Measurements from ENCODE around the genes TBCK, SEC24B and NEUROG2.

DNA sequence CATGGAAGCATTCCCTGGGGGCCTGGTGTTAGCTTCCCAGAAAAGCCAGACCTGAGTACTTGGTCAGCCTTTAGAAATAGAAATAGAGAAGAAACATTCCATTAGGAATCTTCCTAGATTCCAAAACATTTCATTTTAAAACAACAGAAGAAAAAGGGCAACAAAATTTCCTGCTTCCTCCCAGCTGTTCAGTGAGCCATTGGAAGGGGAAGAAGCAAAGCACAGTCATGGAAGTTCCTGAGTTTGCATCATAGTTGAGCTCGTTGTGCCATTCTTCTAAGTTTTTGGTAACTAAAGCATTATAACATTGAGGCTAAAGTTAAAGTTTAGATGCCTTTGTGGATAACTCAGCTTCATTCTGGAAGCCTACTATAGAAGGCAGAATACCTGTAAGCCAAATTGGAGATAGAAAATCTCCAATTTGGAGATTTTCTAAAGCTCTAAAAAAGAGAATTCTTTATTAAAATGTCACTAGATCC is 83.6 kb downstream of the NPNT start:
- RRBS, result no CpG with 5 or more reads among the region's 1 CpG

DNA sequence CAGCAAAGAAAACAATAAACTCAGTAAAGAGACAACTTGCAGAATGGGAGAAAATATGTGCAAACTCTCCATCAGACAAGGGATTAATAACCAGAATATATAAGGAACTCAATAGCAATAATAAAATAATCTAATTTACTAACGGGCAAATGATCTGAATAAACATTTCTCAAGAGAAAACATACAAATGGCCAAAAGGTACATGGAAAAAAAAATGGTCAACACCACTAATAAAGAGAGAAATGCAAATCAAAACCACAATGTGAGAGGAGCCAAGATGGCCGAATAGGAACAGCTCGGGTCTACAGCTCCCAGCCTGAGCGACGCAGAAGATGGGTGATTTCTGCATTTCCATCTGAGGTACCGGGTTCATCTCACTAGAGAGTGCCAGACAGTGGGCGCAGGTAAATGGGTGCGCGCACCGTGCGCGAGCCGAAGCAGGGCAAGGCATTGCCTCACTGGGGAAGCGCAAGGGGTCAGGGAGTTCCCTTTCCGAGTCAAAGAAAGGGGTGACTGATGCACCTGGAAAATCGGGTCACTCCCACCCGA is 196.2 kb downstream of the TBCK start:
- RRBS, result no CpG with 5 or more reads among the region's 17 CpGs

DNA sequence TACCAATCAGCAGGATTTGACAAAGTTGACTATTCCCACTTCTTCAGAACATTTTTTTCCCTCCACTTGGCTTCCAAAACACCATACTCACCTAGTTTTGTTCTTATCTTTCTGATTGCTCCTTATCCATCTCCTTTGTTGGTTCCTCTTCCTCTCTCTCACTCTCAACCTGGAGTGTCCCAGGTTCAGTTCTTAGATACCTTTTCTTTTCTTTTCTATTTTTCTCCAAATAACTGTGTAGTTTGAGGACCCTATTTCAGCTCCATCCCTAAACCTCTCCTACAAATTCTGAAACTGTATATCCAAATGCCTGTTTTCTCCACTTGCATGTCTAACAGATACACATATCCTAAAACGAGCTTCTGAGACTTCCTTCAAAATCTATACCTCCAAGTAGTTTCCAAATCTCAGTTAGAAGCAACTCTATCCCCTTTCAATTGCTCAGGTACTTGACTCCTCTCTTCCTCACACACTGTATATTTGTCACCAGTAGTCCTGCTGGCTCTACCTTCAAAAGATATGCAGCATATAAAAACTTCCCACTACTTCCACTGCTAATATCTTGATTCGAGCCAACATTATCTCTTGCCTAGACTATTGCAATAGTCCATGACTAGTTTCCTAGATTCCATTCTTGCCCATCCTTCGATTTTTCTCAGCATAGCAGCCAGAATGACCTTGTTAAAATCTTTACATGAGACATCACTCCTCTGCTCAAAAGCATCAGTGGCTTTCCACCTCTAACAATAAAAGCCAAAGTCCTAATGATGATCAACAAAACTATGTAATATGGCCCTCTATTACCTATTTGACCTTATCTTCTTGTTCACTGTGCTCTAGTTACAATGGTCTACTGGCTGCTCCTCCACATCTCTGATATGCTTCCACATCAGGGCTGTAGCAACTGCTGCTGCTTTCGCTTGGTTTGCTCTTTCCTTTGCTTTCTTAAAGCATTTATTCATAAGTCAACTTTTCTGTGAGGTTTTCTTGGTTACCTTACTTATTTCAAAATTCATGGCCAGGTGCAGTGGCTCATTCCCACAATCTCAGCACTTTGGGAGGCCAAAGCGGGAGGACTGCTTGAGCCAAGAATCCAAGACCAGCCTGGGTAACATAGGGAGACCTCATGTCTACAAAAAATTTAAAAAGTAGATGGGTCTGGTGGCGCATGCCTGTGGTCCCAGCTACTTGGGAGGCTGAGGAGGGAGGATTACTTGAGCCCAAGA is 116.4 kb downstream of the TBCK start:
- RRBS, result no CpG with 5 or more reads among the region's 6 CpGs

GRCh38 chr4:106315856-106316671 is at the start of gene TBCK:
Gene TBCK (minus strand): TSS chr4:106316209.
- RRBS, result 1% methylated on average over 7 of the region's 44 CpGs

DNA sequence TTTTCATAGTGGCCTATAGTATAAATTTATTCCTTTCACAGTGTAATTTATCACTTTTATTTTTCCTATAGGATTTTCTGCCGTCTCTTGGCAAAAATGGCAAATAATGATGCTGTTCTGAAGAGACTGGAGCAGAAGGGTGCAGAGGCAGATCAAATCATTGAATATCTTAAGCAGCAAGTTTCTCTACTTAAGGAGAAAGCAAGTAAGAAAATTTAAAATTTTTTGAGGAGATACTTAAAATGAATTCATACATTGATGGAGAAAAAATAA is 8.5 kb downstream of the AIMP1 start:
- RRBS, result no CpG with 5 or more reads among the region's 1 CpG

DNA sequence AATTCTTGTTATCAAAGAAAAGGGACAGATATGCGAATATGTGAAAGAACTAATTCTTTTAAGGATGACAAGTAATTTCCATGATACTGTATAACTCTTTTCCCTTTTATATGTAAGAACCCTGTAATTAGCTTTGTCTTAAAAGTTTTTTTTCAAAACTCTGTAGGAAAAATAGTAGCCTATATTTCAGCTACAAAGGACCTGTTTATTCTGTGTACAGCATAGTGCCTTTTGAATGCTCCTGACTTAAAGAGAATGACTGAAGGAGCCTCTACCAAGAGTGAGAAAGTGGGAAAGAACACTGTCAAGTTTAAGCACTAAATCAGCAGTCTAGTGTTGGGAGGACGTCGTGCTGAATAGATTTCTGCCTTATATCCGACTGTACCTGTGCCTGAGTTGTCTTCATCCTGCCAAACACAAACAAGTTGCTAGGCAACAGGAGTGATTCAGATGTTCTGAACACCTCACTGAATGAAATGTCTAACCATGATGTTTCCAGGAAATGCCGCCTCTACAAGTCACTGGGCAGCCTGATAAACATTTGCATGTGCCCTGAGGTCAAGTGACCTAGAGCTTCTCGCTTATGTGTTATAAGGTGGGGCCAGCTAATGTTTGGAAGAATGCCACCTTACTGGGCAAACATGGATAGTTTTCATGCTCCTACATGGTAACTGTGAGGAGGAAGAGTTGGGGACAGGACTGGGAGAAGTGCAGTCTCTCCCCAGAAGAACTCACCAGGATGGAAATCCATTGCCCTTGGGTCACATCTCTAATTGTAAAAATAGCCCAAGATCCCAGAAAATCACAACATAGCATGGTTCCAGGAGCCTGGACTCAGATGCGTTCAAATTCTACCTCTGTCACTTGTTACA is 37.9 kb downstream of the SGMS2 start:
- RRBS, result no CpG with 5 or more reads among the region's 7 CpGs

DNA sequence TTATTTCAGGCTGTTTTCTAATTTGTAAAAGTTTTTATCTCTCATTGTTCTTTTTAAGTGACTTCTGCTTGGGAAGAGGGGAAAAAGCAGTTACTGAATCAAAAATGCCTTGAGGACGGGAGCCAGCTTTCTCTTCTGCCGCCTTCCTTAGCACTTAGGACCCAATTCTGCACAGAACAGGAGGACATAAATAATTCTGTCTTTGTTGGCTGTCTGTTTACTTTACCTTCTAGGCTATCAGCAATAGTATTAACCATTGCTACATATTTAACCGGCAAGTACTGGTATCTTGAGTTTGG is 46.6 kb downstream of the SGMS2 start:
- RRBS, result no CpG with 5 or more reads among the region's 3 CpGs

DNA sequence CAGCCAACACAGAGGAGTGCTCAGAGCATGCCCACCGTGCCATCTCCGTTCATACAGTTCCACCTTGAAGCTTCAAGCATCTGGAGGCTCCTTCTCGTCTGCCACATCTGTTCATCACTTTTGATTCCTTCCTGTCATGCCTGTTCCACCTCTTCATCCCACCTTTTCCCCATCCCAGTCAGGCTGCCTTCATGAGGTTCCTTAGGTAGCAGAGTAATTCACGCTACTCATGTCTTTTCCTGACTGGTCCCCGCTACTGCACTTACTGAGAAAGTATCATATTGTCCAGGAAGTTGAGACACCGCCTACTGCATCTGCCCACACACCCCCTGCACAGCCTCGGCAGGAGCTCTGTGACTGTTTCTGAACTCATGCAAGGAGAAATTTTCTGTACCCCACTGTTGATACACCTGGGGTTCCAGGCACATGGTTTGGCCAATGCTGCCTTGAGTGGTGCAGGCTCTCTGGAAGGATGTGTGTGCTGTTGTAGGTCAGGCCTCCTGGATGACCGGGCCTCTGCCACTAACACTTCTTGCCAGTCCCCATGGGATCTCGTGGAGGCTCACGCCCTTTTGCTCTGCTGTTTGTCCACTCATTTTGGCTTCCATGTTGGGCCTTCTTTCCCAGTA is 39.6 kb downstream of the HADH start:
- RRBS, result no CpG with 5 or more reads among the region's 10 CpGs

- RRBS, result no CpG with 5 or more reads among the region's 5 CpGs
Observed at GRCh38 chr4:108045563-108046273, 56.0 kb downstream of the HADH start.

DNA sequence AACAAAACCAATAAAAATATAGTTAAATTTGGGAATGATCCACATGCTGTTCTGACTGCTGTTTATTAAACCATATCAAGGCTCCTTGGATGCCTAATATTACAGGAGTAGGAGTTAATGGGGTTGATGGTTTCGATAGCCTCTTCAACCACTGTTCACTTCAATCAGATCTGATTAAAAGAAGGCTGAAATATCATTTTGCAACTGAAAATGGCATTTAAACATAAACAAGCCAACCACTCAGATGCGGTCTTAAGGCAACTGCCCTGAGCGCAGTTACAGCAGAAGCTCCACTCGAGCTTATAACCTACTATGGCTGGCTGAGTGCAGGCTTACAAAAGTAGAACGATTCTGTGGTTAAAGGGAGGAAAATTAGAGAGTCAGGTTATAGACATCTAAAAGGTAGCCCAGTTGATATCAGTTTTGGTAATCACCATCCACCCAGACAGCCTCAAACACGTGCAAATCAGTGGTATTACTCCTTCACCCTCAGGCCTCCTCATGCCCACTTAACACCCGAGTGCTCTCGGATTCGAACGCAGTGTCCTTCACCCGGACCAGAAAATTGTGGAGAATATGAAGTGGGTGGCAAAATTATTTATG is 3.2 kb downstream of the LEF1 start:
- RRBS, result no CpG with 5 or more reads among the region's 11 CpGs

DNA sequence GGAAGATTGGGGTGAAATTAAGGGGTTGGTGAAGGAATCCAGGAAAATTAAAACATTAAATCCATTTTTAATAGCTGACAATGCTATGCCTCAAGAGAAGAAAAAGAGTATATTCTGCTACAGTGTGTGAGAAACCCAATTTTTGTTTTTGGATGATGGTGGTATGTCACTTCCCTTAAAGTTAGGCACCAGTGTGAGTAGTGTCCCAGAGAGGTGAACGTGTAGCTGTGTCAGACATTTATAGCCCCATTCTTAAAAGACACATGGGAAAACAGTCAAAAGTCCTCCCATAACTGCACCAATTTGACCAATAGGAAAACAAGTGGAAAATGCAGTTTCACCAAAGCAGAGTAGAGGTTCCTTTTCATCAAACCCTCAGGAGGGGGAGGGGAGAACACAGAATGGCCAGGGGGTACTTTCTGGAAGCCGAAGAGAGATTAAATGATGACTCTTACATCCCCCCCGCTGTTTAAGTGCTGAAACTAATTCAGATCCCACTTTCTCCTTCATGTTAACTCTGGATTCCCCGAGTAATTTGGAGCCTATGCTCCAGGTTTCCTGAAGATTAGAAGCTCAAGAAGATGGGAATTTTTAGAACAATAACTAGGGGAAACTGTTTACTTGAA is 1.9 kb upstream of the LEF1 start:
- RRBS, result no CpG with 5 or more reads among the region's 4 CpGs

- RRBS, result no CpG with 5 or more reads among the region's 2 CpGs
Observed at GRCh38 chr4:108209369-108210036, 40.8 kb upstream of the LEF1 start.

DNA sequence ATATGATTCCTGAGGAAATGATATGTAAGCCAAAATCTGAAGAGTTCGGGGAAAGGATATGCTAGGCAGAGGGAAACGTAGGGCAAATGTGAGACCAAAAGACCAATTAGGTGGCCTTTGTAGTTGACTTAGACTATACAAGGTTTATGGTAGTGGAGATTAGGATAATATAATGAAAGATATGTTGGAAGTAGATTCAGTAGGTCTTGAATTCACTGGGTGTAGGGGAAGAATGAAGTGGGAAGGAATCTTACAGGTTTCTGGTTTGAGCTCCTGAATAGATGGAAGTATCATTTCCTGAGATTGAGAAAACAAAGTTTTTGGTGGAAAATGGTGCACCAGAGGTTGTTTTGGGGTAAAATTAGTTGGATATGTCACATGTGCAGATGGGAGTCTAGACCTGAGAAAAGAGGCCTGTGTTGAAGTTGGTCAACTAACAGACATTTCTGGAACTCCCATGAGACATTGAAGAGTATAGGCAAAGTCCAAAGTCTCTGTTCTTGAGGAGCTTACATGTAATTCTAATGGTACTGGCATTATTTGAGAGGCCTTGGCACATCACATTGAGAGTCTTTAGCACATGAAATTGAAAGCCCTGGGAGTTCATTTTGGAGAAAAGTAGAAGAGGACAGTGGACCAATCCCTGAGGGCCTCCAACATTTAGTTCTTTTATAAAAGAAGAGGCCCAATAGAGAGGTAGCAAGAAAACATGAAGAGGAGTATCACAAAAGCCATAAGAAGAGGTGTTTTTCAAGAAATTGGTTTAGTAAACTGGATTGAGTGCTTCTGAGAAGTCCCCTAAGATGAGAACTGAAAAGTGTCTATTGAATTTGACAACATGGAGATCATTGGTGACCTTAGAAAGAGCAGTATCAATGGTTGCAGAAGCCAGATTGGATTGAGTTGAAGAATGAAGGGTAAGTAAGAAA is 3.2 kb downstream of the OSTC start:
- RRBS, result no CpG with 5 or more reads among the region's 2 CpGs

- RRBS, result 1% methylated on average over 61 of the region's 115 CpGs
Observed at GRCh38 chr4:109433167-109434177, at the start of gene SEC24B. Gene SEC24B (plus strand): TSS chr4:109433815.

DNA sequence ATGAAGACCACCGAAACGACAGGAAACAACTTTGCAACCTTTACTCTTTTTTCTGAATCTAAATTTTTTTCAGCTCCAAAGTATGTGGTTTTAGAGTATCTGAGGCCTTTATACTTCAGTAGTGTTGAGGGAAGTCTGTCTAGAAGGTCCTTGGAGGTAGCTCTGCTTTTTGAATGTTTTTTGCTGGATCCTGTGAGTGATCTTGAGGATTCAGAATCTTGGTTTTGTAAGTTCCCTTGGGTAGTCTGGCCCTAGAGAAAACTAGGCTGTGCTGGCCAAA is 39.3 kb downstream of the MCUB start:
- RRBS, result no CpG with 5 or more reads among the region's 2 CpGs

DNA sequence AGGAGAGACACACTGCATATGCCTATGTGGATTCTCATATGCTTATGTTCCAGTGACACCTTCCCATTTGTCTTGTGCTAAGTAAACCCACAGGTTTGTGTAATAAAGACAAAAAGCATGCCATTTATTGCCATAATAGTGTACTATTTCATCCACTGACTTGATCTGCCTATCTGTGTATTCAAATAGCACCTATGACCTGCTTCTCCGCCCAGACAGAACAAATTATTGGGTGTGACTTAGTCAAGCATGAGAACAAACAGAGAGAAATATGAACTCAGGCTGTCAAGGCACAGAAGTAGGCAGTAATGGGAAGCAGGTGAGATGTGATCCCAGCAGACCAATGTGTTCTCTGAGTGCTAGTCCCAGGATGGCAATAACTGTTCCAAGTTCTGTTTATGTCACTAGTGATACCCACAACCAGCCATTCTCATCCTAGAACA is 25.4 kb downstream of the ELOVL6 start:
- RRBS, result no CpG with 5 or more reads among the region's 1 CpG

DNA sequence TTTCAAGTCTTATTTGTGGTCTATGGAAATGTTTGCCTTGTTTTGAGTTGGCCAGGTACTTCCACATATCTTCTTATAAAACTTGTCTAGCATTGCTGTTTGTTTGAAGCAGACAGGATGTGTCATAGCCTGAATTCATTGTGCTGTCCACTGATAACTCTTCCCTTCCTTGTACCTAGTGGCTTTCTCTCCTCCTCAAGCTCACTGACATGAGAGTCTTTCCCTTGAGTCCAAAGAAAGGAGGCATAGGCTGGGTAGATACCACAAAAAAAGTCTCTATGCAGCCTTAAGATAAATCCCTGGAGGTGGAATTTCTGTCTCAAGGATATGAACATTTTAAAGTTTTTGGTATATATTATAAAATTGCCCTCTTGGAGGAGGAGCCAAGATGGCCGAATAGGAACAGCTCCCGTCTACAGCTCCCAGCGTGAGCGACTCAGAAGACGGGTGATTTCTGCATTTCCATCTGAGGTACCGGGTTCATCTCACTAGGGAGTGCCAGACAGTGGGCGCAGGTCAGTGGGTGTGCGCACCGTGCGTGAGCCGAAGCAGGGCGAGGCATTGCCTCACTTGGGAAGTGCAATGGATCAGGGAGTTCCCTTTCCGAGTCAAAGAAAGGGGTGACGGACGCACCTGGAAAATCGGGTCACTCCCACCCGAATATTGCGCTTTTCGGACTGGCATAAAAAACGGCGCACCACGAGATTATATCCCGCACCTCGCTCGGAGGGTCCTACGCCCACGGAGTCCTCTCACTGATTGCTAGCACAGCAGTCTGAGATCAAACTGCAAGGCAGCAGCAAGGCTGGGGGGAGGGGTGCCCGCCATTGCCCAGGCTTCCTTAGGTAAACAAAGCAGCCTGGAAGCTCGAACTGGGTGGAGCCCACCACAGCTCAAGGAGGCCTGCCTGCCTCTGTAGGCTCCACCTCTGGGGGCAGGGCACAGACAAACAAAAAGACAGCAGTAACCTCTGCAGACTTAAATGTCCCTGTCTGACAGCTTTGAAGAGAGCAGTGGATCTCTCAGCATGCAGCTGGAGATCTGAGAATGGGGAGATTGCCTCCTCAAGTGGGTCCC is 58.8 kb upstream of the FAM241A start:
- RRBS, result no CpG with 5 or more reads among the region's 29 CpGs

DNA sequence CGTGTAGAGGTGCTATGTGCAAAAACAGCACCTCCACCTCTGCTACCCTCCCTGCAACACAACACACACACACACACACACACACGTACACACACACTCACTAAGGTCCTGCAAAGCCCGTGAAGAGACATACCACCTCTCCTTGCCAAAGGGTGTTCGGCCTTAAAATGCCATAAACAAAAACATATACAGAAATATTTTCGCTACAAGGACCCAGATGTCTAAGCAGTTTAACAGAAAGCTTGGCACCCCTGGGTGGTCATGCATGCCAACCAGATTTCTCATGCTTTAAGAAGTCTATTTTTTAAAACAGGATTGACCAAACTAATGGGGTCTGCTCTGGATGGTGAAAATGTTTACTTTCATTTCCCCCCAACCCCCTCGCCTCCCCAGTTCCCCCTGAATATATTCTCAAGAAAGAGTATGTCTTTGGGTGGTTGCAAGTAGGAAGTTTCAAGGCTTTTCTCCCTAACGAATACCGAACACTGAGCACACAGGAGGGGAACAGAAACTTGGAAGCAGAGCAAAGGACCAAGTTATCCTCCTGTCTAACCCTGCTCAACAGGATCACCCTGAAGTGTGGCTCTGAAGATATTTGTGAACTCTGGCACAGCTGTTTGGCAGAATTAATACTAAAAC is 1.4 kb downstream of the TIFA start:
- RRBS, result no CpG with 5 or more reads among the region's 8 CpGs

GRCh38 chr4:112516091-112516404 is at the start of gene NEUROG2:
Gene NEUROG2 (minus strand): TSS chr4:112516180.
- RRBS, result no CpG with 5 or more reads among the region's 13 CpGs

Measured in HCT116 (cell line).